GM12892 (cell line): ENCODE results near the genes SCN1A, XIRP2 and KLHL41.

GRCh38 chr2:164569297-164569842 lies 51.9 kb downstream of the GRB14 start:
- RRBS = no CpG with 5 or more reads among the region's 4 CpGs

DNA sequence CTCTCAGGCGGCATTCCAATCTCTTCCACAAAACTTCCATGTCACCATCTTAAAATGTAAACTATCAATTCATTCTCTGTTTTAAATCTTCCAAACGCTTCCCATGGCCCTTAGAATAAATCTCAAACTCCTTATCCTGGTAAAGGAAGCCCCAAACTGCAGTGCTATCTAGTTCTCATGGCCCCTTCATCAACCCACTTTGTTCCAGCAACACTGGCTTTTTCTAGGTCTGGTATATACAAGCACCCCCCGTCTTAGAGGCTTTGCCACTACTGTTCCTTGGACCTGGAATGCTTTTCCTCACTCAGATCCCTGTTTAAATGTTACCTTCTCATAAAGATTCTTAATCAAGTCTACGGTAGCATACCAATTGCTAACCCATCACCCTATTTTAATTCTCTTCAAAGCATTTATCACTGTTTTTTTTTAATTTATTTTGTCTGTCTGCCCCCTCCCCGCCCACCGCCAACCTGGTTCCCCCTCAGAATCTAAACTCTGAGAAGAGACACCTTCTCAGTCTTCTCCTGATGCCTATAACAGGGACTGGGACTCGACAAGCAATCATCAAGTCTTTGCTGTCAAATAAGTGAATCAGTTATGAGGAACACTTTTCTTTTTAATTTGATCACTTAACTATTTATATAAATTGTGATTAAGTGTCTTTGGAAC lies 65.3 kb downstream of the COBLL1 start:
- RRBS = no CpG with 5 or more reads among the region's 7 CpGs

- RRBS = no CpG with 5 or more reads among the region's 5 CpGs
Measured at GRCh38 chr2:164817423-164818154, 24.0 kb downstream of the COBLL1 start.

DNA sequence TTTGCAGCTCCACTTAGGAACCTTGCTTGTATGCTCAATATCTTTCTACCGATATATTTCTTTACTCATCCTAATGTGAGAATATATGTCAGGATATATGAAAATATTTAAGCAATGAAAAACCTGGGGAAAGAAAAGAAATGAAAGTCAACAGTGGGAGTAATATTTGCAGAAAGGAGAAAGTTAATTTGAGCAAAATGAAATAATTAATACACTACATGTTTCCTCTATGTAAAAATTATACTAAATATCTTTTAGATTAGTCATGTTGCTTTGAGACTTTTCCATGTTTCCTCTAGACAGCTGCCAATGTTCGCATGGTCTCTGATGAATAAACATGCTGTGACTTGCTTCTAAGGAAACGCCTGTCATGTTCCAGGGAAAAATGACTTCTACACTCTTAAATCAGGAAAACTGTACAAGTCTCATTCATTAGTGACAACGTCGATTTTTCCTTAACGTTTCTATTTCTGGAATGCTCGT lies 1.8 kb downstream of the COBLL1 start:
- RRBS = no CpG with 5 or more reads among the region's 7 CpGs

DNA sequence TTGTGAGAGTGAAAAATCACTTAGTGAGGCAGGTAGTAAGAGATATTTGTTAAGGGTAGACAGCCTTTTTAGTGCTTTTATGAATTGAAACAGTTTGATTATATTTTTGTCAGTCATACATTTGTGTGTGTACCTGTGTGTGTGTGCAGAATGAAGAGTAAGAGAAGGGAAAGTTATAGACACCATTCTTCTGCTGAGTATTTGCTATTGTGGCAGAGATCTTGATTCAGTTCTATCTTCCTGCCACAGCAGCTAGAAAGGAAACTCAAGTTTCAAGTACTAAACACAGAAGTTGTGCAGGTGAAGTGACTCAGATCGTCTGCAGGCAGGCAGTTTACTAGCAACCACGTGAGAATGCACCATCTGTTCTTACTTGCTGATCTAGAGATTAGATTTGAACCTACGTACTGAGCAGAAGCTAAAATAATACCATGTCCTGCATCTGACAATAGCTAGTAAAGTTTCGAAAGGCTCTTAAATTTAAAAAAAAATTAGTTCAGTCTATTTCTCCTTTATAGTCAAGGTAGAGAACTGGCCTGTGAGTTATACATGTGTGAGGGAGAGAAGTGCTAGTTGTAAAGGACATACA lies 45.3 kb downstream of the SLC38A11 start:
- RRBS = no CpG with 5 or more reads among the region's 4 CpGs

DNA sequence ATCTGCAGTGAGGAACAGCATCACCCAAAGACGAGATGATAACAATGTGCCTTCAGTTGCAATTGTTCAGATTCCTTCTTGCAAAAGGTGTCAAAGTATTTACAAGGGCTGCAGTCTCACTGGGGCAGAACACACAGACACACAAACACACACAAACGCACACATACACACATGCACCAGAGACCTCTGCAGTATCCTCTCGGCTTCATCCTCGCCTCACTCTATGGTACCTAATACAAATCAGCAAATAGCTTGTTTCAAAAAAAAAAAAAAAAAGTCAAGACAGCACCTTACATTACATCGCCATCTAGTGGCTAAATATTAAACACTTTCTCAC lies at the start of gene SCN1A:
Gene SCN1A (minus strand): TSS at position 228 of the 337 bp plus-strand sequence.
- RRBS = no CpG with 5 or more reads among the region's 5 CpGs

DNA sequence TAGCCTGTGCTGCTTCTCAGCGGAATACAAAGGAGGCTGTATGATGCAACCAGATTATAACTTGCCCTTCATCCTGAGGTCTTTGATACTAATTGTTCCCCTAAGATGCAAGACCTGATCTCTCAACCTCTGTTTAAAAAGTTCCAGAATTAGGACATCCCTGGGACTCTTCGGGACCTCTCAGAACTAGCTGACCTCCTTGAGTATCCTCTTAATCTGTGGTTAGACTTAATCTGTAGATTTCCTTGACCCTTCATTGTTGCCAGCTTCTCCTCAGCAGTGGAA lies 8.1 kb downstream of the SCN7A start:
- RRBS = no CpG with 5 or more reads among the region's 2 CpGs

DNA sequence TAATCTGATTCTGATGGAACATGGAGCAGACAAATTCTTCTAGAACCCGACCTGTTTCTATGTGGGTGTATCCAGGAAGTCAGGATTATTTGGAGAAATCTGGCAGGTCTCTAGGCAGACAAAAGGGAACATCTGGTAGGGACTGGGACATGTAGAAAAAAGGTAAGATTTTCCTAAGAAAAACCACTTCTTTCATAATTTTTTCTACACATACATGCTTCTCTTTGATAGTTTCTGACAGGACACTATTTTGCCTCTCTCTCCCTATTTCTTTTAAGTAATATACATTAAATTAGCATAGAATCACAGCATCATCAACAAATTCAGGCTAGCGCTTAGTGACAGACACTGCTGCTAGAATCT lies at the start of gene XIRP2:
Gene XIRP2 (plus strand): TSS at position 85 of the 363 bp plus-strand sequence.
- RRBS = no CpG with 5 or more reads among the region's 2 CpGs

DNA sequence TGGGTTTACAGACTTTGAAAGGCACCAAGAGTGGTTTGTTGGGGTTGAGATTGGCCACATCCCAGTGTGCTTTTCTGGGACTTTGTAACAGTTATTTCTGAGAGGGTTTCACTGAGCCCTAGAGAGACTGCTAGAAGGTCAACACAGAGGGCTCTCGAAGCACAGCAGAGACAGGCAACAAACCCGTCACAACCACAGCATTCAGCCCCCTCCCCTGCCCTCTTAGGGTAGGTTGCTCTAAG lies 419.7 kb downstream of the STK39 start:
- RRBS = no CpG with 5 or more reads among the region's 2 CpGs

GRCh38 chr2:167969756-167970286 lies 277.6 kb downstream of the STK39 start:
- RRBS = no CpG with 5 or more reads among the region's 4 CpGs

GRCh38 chr2:168074990-168075722 lies 172.2 kb downstream of the STK39 start:
- RRBS = no CpG with 5 or more reads among the region's 12 CpGs

DNA sequence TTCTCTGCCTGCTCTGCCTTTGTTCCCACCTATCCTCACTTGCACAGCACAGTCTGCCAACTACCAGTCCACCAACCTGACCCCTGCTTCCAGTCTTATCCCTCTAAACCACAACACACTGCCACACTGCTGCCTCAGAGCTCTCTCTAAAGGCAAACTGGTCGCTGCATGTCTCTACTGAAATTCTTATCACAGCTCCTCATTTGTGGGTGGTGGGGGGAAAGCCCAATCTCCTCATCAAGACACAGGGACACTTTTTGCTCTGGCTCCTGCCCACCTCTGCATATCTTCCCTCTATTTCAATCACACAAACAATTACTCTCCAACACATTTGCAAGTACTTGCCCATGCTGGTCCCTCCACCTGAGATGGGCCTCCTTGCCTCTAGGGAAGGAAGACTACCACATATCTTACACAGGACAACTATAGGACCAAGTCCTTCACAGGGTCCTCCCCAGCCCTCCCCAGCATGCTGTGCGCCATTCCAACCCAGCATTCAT lies 153.7 kb downstream of the STK39 start:
- RRBS = no CpG with 5 or more reads among the region's 2 CpGs

DNA sequence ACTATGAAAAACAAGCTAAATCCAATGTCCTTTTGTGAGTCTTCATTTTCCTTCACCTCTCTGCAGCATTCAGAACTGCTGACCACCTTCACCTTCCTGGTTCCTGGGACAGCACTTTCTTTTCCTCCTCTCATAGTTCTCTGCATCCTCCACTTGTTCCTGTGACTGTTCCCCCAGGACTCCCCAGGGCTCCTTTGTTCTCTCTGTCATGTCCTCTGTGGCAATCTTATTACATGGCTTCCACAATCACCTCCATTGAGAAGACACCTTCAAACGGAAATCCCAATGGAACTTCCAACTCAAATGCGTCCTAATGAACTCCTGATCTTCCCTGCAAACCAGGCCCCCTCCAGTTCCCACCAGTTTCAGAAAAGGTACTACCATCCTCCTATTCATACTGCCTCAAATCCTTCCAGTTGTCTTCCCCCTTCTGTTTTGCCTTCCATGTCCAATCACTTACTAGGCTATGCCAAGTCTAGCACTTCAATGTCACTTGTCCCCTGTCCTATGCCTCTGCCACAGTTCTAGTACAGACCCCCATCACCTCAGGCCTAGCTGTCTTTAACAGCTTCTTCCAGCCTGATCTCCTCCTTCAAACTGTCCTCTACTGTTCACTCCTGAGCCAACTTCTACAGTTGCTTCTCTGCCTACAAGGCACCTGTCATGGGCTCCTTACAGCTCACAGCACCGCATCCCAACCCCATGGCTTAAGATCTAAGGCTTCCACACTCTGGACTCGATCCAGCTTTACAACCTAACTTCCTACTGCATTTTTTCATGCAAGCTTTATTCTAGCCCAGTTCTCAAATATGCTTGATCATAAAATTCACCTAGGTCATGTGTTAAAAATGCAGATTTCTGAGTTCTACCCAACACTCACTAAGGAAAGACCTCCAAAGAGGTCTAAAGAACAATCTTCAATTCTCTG lies 152.6 kb downstream of the STK39 start:
- RRBS = no CpG with 5 or more reads among the region's 4 CpGs

DNA sequence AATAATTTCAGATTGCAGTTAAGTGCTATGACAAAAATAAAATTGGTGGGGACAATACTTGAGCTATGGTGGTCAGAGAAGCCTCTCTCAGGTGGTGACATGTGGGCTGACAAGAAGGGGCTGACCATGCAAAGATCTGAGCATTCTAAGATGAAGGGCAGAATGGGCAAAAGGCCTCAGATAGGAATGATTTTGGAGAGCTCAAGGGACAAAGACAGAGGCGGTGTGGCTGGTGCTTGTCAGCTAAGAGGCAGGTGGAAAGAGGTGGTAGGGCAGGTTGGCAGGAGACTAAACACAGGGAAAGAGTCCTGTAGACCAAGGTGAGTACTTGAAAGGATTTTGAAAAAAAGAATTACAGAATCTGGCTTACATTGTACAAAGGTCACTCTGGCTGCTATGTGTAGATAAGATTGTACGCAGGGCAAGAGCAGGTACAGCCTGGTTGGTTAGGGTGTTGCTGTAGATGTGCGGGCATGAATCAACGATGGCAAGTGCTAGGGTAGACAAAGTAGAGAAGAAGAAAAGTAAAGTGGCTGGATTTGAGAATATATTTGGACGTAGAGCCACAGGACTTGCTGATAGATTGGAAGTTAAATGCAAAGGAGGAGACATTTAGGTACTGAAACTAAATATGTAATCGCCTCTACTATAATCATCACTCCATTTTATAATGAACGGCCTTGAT lies 50.6 kb downstream of the STK39 start:
- RRBS = no CpG with 5 or more reads among the region's 7 CpGs

DNA sequence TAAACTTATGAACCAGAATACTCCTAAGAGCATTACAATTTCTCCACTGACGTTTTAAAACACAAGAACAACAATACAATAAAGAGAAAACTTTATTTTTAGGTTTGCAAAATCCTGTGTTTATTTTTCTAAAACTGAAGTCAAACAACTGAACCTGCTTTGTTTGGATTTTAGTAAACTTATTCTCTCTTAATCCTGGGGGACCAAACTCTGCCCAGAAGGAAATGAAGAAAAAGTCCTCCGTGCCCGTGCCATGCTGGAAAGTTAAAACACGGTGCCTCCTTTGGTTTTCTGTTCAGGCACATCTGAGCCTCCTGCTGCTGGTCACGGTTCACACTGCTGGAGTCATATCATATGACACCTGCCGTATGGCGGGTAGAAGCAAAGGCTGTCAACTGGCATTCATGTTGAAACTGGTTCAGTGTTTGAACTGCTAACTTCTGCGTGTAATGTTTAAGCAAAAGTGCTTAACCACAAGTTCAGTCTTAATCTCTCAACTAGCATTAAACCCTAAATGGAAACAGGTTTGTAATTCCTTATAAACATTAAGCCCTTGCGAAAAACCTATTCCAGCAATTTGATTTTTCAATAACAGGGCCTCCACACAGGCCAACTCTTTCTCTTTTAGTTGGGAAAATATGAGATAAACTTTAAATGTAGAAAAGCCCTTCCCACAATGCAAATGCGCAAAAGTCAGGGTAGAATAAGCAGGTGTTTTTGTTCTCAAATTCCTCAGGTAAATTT lies 3.1 kb downstream of the STK39 start:
- RRBS = no CpG with 5 or more reads among the region's 10 CpGs

DNA sequence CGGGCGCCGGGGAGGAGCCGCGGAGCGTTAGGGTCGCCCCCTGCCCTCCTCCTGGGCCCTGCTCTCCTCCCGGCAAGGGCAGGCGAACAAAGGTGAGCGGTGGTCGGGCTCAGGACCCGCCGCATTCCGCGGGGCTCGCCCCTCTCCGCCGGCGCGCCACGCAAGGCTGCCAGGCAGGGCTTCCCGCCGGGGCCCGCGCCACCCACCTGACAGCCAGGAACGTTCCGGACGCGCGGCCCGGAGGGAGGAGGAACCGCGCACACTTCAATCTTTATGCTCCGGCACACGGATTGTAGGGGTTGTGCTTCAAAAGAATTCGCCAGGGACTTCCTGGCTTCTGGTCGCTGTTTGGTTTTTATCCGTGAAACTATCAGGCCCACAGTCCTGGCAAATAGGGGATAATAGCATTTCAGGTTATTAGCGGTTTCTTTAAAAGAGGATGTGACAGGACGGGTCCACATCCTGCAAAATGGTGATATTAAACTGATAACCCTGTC lies 801 bp downstream of the CERS6 start:
- RRBS = under 1% methylated on average over 25 of the region's 40 CpGs

- RRBS = no CpG with 5 or more reads among the region's 4 CpGs
Measured at GRCh38 chr2:168489862-168490407, 33.9 kb downstream of the CERS6 start.

DNA sequence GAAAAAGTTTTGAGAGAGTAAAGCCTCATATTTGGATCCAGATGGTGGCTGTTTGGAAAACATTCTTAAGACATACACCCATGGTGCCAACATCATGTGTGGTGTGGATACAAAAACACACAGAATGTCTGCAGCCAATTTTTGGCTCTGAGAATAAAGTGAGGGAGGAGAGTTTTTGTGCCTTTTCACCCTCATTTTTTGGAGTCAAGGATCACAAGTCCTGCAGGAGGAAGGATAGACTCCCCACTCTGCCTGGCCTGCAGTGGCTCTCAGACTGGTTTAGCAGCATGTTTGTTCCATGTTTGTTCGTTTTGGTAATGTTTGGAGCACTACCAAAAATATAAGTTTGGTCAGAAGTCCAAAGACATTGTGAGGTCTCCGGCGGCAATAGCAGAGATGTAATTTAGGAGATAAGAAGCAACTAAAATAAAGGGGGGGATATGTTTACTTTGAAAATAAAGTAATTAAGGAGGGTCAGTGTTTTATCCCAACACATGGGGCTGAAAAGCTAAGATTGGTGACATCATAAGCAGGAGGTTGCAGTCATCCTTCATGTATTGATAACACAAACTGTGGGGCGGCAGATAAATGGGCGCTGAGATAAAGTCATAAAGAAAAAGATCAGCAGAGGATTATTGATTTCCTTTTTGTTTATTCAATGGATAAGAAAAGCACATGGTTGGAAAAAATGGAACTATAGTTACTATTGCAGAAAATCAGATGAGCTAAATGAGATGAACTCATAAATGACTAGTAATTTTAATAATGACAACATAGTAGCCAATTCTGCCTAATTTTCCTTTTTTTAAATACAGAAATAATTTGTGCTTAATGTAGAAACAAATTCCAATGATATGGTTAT lies 697 bp downstream of the NOSTRIN start:
- RRBS = no CpG with 5 or more reads among the region's 5 CpGs

DNA sequence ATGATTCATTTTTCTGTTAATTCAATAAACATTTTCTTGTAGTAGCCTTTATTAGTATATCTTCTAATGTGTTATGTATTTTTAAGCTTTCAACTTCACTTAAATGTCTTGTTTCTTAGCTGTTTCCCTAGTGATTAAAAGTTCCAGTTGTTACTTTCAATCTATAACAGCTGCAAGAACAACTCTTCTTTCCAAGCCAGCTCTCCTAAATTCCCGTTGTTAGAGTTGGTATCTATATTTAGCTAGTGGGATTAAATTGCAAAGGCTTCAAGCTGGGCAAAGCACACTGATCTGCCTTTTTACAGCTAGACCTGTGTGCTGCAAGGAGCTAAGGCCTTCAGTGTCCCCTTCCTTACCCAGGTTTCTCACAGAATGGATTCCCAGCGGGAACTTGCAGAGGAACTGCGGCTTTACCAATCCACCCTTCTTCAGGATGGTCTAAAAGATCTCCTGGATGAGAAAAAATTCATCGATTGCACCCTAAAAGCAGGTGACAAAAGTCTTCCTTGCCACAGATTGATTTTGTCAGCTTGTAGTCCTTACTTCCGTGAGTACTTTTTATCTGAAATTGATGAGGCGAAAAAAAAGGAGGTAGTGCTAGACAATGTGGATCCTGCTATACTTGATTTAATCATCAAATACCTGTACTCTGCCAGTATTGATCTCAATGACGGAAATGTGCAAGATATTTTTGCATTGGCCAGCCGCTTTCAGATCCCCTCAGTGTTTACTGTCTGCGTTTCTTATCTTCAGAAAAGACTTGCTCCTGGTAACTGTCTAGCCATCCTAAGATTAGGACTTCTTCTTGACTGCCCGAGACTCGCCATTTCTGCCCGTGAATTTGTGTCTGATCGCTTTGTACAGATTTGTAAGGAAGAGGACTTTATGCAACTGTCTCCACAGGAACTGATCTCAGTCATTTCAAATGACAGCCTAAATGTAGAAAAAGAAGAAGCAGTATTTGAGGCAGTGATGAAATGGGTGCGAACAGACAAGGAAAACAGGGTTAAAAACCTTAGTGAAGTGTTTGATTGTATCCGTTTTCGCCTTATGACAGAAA lies at the start of gene KLHL41:
Gene KLHL41 (plus strand): TSS at position 296 of the 1,060 bp plus-strand sequence.
- RRBS = no CpG with 5 or more reads among the region's 16 CpGs